ENCODE results near the genes HBP1 and NRCAM.

DNA sequence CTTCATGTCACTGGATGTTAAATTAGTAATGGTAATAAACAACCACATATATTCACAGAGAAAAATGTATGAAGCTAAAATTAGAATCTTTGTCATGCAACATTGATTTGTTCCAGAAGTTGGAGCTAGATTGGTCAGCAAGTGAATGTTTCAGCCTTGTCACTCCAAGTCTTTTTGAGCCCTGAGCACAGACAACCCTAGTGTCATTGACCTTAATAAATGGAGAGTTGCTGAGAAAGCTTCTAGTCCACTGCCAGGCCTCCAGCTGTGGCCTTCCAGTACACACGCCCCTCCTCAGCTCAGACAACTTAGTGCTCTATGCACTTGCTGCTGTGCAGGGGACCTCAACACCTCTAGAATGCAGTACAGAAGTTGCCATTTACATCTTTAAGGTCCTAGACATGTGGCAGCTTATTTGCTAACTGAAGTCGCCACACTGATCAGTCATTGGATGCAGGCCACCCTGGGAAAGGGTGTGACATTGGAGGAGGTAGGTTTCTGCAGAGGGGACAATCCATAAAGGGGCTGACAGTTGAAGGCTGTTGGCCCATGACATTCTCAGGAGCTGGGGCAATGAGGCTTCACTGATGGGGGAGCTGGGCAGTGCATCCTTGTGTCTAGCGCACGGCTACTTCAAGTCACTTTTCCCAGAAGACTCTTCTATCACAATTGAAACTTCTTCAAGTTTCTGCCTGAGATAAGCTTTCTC is 175.6 kb downstream of the CCDC71L start:
- RRBS = no CpG with 5 or more reads among the region's 4 CpGs

- RRBS = no CpG with 5 or more reads among the region's 4 CpGs
Measured at GRCh38 chr7:106731142-106731514, 70.2 kb upstream of the CCDC71L start.

DNA sequence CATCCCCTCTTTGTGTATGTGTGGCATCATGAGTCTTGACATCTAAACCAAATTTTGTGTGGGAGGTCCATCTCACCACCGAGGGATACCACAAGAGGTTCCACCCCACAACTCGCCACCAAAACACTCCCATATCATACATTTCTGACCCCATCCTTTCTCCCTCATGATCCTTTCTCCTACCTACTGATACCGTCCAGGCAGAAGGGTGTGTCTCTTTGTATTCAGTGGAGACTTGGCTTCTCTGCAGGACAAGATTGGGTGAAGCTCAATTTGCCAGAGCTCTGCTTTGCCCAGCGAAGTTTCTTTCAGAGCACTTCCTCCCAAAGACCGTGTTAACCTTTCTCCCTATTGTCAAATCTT is 71.2 kb upstream of the CCDC71L start:
- RRBS = no CpG with 5 or more reads among the region's 5 CpGs

DNA sequence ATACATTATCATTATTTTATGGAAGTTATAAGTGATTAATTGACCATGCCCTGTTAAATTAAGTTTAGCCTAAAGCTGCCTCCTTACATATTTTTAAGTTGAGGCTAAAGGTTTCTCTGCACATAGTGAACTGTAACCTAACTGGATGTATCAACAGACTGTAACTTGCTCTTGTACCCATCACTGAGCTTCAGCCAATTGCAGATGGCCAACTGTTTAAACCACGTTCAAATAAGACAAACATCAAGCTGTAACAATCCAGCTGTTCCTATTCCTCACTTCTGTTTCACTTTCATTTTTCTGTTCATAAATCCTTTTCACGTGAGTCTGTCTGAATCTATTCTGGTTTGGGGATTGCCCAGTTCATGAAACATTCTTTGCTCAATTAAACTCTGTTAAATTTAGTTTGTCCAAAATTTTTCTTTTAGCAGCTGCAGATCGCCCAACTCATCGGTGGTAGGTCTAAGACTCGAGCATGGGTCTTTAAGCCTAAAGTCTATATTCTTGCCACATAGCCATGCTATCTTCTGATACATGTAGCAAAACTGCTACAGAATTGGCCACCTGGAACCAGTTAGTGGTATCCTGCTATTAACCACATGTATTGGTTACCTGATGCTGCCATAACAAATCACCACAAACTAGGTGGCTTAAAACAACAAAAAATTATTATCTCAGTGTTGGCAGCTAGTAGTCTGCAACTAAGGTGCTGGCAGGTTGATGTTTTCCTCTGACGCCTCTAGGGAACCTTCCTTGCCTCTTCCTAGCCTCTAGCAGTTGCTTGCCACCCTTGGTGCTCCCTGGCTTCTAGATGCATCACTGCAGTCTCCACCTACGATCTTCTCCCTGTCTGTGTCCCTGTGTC is 96.9 kb upstream of the PIK3CG start:
- RRBS = no CpG with 5 or more reads among the region's 7 CpGs

DNA sequence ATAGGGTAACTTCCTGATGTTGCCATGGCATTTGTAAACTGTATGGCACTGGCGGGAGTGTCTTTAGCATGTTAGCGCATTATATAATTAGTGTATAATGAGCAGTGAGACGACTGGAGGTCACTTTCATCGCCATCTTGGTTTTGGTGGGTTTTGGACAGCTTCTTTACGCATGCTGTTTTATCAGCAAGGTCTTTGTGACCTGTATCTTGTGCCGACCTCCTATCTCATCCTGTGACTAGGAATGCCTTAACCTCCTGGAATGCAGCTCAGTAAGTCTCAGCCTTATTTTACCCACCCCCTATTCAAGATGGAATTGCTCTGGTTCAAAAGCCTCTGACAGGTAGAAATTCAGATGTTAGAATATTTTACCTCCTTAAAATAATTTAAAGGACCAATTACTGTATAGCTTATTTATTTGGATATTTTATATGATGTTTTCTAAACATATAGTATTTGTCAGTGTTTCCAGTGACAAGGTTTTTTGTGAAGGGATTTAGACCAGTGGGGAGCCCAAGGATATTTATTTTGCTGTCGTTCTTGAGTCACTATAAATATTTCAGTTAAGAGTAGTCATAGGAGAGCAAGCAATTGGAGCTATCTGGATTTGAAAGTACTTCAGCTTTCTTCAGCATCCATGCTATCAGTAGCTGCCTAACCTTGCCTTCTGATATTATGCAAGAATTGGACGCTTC is 90.0 kb upstream of the PIK3CG start:
- RRBS = no CpG with 5 or more reads among the region's 8 CpGs

DNA sequence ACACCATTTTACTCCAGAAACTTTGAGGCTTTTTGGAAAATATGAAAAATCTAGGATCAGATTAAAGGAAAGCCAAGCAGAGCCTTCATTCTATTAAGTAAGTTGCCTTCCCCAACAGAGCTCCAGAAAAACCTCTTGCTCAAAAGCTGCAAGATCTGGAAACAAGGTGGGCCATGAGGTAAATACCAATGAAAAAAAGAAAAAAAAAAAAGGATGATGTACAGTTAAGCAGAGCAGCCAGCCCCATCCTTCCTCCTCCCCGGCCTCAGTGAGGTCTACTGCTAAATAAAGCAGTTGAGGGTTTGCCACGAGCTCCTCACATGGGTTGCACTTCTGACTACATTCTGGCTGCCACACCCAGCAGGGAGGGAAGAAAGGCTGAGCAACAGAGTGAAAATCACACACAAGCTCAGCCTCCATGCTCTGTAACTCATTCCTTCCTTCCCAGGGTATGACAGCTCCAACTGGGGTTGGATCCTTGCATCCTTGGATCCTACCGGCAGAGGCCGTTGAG is 53.2 kb upstream of the PIK3CG start:
- RRBS = no CpG with 5 or more reads among the region's 4 CpGs

DNA sequence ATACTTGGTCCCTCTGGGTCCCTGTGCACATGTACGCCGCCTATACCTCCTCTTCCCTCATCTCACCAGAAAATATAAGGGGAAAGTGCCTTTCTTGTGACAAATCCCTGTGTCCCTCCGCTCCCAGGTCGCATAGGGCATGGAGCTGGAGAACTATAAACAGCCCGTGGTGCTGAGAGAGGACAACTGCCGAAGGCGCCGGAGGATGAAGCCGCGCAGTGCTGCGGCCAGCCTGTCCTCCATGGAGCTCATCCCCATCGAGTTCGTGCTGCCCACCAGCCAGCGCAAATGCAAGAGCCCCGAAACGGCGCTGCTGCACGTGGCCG is 2.3 kb downstream of the PIK3CG start:
- RRBS = no CpG with 5 or more reads among the region's 19 CpGs

- RRBS = no CpG with 5 or more reads among the region's 2 CpGs
Measured at GRCh38 chr7:107045909-107046558, 1.5 kb downstream of the PRKAR2B start.

DNA sequence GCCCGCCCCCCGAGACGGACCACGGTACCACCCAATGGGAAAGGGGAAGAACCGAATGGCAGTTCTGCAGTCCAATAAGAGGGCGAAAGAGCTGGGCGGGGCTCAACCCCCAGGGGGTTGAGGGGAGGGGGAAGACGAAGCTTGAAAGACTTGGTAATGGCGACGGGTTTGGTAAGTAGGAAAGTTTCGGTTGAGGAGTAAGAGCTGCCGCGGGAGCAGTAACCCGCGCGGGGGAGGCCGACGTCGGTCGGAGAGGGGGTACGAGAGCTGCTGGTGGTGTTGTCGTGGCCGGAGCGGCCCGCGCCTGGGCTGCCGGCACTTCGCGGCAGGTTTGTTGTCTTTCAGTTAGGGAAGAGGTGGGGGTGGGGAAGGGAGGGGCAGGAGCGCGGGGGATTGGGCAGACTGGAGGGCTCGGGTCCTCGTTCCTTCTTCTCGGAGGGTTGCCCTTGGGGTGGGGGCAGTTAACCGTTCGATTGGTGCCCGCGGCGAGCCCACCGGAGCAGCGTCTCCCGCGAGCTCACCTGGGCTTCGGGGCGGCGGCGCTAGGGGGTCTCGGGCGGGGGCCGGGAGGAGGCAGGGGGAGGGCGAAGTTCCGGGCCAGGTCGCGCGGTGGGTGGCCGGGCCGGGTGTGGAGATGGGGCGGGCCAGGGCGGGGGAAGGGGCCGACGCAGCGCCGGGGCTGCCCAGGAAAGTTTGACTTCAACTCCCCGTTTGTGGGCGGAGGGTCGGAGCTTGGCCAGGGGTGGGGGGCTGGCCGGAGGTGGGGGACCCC is at the start of gene HBP1:
Gene HBP1 (plus strand): TSS at position 147 of the 772 bp plus-strand sequence.
- RRBS = 2% methylated on average over 21 of the region's 67 CpGs

DNA sequence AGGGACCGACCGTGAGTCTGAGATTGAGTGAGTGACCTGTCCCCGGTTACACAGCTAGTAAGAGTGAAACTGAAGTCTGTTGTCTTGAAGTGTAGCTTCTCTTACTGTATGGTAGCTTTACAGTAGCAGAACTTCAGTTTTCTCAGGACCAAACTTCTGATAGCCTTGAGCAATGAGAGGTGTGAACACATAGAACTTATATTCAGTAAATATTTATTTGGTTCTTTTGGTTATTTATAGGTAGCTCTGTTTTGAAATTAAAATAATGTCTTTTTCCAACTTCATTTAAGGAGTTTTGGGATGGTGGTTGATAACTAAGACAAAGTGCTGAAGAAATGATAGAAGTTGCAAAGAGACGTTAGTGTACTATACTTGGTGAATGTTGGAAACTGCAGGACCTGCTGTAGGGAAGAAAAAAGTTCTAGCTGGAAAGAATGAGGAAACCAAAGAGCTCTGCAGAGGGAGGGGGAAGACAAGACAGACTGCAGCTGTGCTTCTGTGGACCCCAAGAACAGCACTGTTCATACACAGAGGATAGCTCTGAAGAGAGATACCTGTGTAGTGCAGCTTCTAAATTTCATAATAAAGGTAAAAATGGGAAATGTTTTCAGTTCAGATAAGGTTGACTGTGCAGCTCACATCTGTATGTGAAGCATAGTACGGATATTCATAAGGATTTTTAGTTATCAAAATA is 5.5 kb downstream of the HBP1 start:
- RRBS = no CpG with 5 or more reads among the region's 5 CpGs

GRCh38 chr7:107234486-107234720 is 65.6 kb downstream of the HBP1 start:
- RRBS = no CpG with 5 or more reads among the region's 2 CpGs

- RRBS = no CpG with 5 or more reads among the region's 5 CpGs
Measured at GRCh38 chr7:107608860-107609444, 28.9 kb downstream of the BCAP29 start.

DNA sequence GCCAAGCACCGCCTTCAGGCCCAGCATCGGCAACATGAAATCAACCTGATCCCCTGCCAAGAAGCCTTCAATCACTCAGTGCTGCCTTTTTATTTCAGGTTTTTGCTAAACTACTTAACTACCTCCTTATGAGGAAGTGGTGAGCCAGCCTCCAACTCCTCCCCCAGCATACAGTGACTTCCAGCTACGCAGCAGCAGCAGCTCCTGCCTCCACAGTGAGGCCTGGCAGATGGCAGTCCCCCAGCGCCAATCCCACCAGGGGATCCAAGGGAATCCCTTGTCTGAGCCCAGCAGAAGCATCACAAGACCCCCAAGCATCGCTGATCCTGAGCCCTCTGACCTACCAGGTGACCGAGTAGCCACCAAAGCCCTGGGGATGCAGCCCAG is 31.9 kb upstream of the SLC26A4 start:
- RRBS = no CpG with 5 or more reads among the region's 6 CpGs

- RRBS = no CpG with 5 or more reads among the region's 11 CpGs
Measured at GRCh38 chr7:107758171-107758990, 14.4 kb downstream of the CBLL1 start.

- RRBS = no CpG with 5 or more reads among the region's 8 CpGs
Measured at GRCh38 chr7:107891960-107892551, 1.1 kb downstream of the DLD start.

GRCh38 chr7:107939696-107940458 is 48.9 kb downstream of the DLD start:
- RRBS = no CpG with 5 or more reads among the region's 15 CpGs

- RRBS = no CpG with 5 or more reads among the region's 16 CpGs
Measured at GRCh38 chr7:107961235-107962003, 41.5 kb downstream of the LAMB1 start.

- RRBS = no CpG with 5 or more reads among the region's 2 CpGs
Measured at GRCh38 chr7:107995029-107995562, 7.9 kb downstream of the LAMB1 start.

- RRBS = 7% methylated on average over 4 of the region's 95 CpGs
Measured at GRCh38 chr7:108456058-108457053, at the start of gene NRCAM. TSS of gene NRCAM (minus strand) at chr7:108456436.

GRCh38 chr7:110870018-110870502 is 220.9 kb upstream of the LRRN3 start:
- RRBS = no CpG with 5 or more reads among the region's 2 CpGs

All from amniotic epithelial cell (primary cell).